ENCODE measurements around the gene ELF5.

- PRO-cap: no peak
- RAMPAGE, long total RNA: no peak
Measured at GRCh38 chr11:33772246-33772838, 2.0 kb downstream of the FBXO3 start.

- PRO-cap: no peak
- RAMPAGE, long total RNA: no peak
Measured at GRCh38 chr11:33773445-33773708, 943 bp downstream of the FBXO3 start.

GRCh38 chr11:33941461-33942147 is 49.7 kb upstream of the LMO2 start:
- PRO-cap: no peak
- RAMPAGE, long total RNA: no peak

DNA sequence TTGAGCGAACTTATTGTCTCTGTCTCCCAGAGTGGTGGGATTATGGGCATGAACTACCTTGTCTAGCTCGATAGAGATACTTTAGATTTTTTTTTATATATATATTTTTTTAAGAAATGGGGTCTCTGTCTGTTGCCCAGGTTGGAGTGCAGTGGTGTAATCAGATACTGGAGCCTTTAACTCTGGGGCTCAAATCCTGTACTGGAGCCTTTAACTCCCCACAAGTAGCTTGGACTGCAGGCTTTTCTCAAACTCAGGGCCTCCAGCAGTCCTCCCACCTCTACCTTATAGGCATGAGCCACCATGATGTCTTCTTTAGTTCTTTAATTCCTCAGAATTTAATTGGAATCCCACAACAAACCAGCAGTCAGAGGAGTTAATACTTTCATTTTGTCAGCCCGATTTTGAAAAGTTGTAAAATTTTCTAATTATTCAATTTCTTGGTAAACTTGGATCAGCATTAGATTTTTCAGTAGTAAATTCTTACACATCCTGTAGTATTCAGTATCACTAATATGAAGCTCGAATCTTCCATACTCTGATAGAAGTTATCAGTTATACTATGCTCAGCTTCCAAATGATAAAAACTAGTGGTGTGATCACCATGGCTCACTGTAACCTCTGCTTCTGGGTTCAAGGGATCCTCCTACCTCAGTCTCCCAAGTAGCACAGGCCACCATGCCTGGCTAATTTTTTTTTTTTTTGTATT is 12.2 kb upstream of the NAT10 start:
- PRO-cap: no peak
- RAMPAGE, long total RNA: no peak

DNA sequence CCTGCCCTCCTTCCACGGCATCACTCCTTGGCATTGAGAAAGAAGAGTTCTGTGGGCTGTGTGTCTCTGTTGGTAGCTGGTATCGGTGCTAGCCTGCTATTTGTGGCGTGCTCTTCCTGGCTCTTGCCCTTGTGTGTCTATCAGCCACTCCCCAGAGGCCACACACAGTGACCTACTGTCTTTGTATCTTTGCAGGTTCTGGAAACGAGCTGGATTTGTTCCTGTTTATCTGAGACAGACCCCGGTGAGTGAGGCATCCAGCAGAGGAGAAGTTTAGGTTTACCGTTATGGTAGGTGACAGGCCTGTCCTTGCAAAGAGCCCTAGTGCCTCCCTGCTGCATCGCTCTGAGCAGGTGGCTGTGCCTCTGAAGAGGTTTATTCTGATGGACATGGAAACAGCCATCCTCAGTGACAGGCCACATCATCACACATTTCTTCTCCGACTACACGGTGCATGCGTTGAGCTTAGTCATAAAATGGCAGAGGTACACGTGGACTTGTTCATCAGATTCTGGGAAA is 31.4 kb downstream of the NAT10 start:
- PRO-cap: no peak
- RAMPAGE, long total RNA: start-site peak on the plus strand centred at position 363 of the sequence, 60 bp wide, 19 reads

DNA sequence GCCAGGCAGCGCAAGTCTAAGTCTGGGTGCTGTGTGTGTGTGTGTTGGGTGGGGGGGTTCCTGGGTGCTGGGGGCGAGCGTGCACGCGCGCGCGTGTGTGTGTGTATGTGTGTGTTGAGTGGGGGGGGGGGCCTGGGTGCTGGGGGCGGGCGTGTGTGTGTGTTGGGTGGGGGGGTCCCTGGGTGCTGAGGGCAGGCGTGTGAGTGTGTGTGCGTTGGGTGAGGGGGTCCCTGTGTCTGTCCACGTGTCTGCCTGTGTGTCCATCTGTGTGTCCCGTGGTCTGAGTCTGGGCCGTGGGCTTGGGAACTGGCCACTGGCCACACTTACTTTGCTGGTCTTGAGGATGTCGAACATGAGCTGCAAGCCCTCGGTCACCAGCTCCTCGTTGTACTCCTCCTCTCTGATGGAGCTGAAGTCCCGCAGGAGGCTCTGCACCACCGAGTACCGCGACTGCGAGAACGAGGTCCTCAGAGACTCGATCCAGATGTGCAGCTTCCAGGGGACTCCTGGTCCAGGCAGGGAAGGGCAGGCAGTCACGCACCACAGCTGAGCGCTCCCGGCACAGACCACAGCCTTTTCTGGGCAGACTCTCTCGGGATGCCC is 55.2 kb downstream of the NAT10 start:
- PRO-cap: no peak
- RAMPAGE, long total RNA: no peak

- PRO-cap: no peak
- RAMPAGE, long total RNA: no peak
Measured at GRCh38 chr11:34180843-34181236, 75.4 kb downstream of the NAT10 start.

GRCh38 chr11:34263275-34263852 is 94.4 kb downstream of the ABTB2 start:
- PRO-cap: no peak
- RAMPAGE, long total RNA: no peak

GRCh38 chr11:34274675-34275168 is 83.1 kb downstream of the ABTB2 start:
- PRO-cap: no peak
- RAMPAGE, long total RNA: no peak

DNA sequence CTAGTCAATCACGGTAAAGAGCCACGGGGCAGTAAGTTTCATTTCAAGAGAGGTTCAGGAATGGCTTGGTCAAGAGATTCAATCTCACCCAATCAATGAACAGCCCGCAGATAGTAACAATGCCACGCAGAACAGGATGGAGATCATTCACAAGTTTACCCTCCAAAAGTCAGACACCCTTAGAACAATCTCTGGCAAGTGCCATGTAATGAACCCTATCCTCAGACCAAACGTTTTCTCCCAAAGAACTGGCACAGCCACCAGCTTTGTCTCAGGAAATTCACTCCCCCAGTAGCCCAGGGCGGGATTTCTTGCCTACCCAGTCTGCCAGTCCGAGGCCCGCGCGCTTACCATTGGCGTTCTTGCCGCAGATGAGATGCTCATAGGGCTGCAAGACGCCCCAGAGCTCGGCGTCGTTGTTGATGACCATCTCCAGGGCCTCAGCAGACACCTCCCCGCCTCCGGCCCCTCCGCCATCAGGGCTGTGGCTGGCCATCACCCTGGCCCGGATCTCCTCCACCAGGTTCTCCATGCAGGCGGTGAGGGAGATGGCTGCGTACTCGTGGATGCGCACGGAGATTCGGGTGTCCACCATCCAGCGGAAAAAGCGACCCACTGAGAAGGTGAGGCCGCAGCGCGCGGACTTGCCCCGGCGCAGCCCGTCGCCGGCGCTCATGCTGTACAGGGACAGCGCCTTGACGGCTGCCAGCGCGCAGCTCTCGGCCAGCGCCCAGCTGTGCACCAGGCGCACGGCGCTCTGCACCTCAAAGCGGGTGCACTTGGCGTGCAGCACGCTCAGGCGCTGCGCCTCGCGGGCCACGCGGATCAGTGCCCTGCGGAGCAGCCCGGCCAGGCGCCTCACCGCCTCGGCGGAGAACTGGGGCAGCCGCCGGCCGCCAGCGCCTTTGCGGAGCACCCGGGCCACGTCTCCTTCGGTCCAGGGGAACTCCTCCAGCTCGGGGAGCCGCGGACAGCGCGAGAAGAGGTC is 1.2 kb downstream of the ABTB2 start:
- PRO-cap: no peak
- RAMPAGE, long total RNA: no peak

DNA sequence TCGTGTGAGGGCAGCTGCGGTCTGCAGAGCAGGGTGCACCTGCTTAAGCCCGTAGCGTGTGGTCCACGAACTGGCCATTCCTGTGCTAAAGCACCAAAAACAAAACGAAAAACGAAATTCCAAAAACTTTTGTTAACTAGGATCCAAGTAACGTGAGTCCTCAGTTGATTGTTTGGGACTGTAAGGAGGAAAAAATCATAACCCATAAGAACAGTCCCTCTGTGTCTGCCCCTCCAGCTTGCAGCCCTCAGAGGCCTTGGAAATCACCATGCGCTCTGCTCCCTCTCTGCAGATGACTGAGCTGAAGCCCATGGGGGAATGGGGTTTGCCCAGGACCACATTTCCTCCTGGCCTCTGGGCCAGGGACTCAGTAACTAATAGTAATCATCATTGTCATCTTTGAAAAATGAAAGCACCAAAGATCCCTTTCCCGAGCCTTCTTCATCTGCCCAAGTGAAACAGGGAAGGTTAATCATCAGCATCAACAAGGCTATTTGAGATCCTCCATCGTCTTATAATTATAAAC is 24.5 kb downstream of the ELF5 start:
- PRO-cap: unidirectional peak, minus-strand start at position 287 of the sequence
- RAMPAGE, long total RNA: no peak

GRCh38 chr11:34513490-34514331 is at the start of gene ELF5:
Gene ELF5, minus strand, starts transcription at chr11:34513794.
- PRO-cap: no peak
- RAMPAGE, long total RNA: no peak

- PRO-cap: no peak
- RAMPAGE, long total RNA: no peak
Measured at GRCh38 chr11:34621819-34622675, 1.2 kb downstream of the EHF start.

- PRO-cap: no peak
- RAMPAGE, long total RNA: no peak
Measured at GRCh38 chr11:34631434-34632154, 10.7 kb downstream of the EHF start.

DNA sequence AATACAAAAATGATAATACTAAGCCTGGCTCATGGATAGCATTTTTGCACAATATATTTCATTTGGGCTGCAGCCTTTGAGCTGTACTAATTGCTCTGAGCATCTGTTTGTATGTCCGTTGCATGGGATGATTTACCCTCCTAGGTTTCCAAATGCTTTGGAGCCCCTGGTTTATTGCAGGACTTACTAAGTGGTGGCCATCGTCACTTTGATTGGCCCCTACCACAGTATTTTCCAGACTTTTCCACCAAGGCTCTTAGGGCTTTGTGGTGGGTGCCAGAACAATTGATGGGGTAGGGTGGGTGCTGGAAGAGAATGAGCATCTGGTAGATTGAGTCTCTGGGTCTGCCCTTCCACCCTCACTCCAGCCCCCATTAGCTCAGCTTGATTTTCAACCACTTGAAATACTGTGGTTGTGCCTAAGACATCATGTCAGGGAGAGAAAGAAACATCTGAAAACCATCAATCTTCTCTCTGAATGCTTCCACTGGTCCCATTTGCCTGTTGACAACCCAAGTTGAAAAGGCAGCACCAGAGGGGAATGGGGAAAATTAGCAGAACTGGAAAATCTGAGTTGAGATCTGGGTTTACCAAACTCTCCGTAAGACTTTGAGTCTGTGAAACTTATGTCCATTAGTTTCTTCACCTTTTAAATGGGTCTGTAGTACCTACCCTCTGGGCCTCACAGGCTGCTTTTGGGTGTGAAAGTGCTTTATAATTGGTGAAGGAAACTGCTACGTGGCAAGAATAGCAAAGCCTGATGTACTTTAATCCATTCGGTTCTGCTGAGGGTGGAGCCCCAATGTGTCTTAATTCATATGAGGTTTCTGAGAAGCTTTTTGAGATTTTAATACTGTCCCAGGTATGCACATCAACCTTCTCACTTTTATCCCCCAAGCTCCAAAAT is 26.1 kb downstream of the CD44 start:
- PRO-cap: no peak
- RAMPAGE, long total RNA: no peak

DNA sequence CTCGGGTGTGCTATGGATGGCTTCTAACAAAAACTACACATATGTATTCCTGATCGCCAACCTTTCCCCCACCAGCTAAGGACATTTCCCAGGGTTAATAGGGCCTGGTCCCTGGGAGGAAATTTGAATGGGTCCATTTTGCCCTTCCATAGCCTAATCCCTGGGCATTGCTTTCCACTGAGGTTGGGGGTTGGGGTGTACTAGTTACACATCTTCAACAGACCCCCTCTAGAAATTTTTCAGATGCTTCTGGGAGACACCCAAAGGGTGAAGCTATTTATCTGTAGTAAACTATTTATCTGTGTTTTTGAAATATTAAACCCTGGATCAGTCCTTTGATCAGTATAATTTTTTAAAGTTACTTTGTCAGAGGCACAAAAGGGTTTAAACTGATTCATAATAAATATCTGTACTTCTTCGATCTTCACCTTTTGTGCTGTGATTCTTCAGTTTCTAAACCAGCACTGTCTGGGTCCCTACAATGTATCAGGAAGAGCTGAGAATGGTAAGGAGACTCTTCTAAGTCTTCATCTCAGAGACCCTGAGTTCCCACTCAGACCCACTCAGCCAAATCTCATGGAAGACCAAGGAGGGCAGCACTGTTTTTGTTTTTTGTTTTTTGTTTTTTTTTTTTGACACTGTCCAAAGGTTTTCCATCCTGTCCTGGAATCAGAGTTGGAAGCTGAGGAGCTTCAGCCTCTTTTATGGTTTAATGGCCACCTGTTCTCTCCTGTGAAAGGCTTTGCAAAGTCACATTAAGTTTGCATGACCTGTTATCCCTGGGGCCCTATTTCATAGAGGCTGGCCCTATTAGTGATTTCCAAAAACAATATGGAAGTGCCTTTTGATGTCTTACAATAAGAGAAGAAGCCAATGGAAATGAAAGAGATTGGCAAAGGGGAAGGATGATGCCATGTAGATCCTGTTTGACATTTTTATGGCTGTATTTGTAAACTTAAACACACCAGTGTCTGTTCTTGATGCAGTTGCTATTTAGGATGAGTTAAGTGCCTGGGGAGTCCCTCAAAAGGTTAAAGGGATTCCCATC is 91.0 kb downstream of the CD44 start:
- PRO-cap: no peak
- RAMPAGE, long total RNA: start-site peak on the plus strand centred at position 473 of the sequence, 254 bp wide, 309 reads

DNA sequence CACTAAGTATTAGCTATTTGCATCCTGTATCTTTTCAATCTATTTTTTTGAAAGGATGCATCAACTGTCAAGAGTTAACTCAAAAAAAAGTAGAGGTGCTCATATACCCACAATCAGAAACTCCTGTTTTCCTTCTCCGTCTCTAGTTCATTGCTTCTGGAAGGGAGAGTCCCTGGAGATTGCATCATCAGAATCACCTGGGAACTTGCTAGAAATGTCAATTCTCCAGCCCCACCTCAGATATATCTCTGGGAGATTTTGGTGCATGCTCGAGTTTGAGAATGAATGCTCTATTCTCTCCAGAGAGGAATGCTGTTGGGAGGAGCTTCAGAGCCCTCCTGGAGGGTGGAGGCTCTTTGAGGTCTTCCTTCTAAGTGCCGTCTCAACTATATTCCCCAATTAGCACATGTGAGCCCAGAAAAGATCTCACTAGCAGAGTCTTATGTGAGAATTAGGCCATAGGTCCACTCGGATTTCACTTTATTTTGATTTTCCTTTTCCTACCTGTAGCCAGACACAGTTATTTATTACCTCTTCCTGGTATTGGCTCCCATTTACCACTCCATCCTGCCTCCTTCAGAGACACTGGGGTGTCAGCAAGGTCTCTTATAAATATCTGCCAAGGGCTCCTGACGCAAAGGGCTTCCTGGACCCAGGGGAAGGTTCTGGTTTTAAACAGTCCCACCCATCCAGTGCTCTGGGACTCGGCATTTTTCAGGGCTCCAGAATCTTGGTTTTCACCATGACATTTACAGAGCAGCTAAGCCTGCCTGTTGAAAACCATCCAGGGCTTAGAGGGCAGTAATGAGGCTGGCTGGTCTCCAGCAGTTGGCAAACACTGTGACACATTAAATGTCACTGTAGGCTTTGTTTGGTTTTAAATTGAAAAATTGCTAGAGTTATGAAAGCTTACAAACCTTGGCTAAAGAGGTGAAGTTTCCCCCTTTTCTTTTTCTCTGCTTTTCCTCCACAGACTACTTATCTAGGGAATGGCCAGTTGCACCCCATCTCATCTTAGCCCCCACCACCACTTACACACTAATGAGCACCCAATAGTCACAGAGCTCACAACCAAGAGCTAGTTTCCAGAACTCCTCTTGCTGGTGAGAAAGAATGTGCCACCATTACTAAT is 136.2 kb downstream of the CD44 start:
- PRO-cap: no peak
- RAMPAGE, long total RNA: no peak

GRCh38 chr11:35343405-35343749 is 76.0 kb downstream of the SLC1A2 start:
- PRO-cap: no peak
- RAMPAGE, long total RNA: no peak

DNA sequence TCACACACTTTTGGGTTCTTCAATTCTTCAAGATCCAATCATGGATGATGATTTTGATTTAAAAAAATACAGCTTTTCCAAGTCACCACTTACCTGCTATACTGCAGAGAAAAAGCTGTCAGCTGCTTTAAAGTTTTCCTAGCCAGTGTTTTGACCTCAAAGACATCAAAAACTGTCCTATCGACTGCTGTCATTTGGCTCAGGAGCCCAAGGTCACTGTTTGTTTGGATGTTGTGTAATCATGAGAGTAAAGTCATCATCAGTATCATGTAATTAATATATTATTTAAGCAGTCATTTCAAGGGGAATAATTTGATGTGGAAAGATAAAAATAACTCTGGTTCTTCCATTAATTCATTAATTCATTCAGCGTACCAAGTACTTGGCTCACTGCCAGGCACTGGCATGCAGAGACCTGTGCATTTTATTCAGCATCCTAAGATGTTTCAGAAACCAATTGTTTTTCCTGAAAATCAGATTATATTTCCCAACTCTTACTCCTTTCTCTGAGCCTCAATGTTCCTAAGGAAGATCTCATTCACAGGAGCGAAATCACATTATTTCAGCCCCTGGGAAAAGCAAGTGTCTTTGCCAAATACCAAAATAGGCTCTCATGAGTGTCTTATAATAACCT is 59.9 kb downstream of the SLC1A2 start:
- PRO-cap: no peak
- RAMPAGE, long total RNA: no peak

DNA sequence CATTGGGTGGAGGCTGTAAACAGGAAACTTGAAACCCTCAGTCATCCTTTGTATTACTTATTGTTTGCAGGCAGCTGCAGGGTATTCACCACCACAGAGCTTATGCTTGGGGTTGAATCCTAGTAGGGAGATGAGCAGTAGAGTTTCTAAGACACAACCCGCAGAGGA is 24.5 kb upstream of the LDLRAD3 start:
- PRO-cap: no peak
- RAMPAGE, long total RNA: no peak